WTC11 (cell line): ENCODE measurements around the gene APPL1.

DNA sequence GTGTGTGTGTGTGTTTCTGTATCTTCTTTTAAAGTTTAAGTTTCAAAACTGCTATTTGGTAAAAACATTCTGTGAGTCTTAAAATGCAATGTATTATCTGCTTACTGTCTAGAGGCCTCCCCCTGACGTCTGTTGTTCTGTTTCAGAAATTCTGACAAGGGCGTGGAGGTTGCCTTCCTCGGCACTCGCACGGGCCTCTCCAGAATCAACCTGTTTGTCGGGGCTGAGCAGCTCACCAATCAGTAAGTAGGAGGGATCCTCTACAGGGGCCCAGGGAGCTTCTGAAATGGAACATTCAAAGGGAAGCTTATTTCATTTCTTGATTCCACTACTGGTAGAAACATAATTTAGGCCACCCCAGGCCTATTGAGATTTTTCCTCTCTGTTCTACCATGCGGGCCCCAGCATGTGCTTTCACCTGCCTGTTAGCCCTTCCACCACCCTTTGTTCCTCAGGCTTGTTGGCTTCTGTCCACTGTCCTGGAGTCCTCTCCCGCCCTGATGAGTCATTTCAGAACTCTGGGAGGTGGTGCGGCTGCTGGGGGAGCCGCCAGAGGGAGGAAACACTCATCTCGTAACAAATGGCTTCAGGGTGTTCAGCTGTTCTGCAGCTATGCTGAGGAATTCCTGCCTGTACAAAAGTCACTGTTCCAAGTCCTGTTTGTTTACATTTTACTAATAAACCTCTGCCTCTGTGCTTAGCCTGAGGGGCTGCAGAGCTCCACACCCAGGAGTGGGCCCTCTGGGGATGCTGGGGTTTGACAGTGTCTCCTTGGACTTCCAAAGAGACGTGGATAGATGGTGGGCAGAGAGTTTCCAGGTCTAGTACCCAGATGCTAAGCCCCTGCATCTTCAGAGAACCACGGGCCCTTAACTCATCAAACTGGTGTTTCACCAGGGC, 36.4 kb downstream of the LRTM1 start:
- PRO-cap: no peak

- PRO-cap: no peak
Measured at GRCh38 chr3:55166296-55166514, 238.3 kb upstream of the LRTM1 start.

GRCh38 chr3:55663965-55664854, 177.1 kb upstream of the WNT5A start:
- PRO-cap: no peak

DNA sequence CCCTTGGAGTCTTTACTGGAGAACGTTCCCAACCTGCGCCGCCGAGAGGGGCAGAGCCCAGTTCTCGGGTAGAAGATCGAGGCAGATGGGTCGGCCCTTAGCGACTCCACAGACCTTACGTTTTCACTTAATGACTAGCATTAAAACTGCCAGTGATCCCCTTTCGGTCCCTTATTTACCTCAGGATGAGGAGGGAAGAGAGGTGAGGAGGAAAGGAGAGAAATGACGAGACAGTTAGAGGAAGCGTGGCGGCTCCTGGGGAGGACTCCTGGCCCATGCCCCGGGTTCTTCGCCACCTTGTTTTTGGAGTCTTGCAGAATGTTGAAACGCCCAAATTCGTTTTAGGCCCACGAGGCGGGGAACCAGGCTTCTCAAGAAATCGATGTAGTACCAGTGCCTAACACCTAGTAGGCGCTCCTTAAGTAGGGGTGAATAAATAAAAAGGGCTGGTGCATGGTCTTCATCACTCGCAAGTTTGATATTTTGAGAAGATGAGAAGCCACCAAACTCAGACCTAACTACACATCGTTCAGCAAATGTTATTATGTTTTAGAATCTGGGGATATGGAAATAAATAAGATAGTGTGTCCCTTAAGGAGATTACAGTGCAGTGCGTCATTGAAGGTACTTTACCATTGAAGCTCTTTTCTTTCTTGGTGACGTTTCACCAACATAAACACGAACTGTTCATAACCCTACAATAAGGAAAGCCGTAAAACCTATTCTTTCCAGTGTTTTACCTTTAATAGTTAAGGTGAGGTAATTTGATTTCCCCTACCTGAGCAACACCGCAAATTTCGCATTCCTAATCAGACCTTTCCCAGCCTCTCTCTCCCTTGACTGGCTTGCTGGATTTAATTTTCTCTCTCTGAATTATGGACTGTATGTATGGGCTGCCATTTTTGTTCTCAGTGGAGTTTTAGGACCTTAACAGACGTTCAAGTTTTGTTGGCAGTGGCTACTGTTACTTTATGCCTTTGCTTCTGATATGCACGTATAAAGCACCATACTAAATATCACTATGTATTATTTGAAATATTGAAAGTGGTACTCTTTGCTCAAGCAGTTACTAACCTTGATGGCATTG, 702 bp downstream of the CCDC66 start:
- PRO-cap: unidirectional peak, minus-strand start at position 305 of the sequence

DNA sequence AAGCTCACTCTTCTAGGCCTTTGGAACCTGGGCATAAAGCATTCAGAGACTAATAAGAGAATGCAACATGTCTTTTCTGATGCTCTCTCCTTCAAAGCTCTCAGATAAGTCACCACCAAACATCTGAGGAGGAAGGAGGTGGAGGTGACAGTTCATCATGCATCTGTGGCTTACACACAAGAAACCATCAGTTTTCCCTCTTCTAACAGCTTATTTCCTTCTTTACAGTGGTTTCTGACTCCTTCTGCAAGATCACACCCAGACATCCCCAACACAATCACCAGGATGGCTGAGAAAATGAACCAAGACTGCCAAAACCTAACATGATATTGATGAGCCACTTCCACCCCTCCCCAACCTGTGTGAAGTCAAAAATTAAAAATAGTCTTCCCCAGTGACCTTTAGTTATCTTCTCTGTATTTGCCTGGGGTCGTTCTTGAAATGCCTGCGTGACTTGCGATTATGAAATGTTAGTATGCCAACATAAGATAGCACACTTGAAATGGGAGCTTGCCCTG, 11.5 kb downstream of the ARHGEF3 start:
- PRO-cap: no peak

DNA sequence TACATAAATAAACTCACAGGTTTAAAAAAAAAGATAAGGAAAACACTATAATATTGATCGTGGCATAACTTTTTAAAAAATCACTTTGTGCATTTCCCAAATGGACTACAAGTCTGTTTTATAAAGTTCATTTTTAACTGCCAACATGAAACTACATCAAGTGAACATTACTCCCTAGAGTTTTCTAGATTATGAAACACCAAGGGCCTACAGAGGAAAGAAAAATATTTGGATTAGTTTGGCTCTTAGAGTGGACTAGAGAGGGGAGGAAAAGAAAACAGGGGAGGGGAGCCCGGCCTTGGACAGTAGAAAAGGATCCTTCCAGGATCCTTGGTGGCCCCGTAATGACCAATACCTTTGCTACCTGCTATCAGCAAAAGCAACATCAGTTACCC, 75.9 kb upstream of the SPATA12 start:
- PRO-cap: no peak

DNA sequence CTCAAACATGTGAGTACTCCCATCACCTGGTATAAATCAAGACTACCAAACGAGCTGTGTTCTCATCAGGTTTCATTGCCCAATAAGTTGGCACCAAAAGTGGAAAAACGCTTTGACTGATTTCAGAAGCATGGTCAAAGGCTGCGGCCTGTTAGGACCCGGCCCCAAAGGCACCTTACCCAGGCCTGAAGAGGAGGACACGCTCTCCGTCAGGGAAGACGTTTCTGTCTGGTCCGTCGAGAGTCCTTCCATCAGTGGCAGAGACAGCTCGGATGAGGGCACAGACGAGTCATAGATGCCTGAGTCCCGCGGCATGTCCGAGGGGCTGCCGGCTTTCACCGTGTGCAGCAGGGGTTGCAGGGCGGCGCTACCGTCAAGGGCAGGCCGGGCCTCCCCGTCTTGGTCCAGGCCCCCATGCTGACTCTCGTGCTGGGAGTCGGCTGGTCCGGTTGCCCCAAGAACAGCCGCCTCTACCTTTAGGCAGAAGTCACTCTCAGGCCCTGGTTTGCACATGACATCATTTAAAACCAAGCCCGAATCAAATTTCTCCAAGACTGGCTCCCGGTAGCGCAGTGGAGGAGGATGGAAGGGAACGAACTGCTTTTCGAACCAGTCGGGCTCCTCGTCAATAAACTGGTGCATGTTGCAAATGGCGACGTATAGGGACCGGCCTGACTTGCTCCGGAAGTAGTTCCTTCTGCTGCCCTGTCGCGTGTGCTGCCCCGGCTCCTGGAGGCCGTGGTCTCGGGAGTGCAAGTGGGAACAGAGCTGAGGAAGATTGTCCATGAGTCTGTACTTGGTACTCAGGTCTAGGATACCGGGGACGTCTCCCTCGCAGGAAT, 37.2 kb downstream of the SPATA12 start:
- PRO-cap: no peak

DNA sequence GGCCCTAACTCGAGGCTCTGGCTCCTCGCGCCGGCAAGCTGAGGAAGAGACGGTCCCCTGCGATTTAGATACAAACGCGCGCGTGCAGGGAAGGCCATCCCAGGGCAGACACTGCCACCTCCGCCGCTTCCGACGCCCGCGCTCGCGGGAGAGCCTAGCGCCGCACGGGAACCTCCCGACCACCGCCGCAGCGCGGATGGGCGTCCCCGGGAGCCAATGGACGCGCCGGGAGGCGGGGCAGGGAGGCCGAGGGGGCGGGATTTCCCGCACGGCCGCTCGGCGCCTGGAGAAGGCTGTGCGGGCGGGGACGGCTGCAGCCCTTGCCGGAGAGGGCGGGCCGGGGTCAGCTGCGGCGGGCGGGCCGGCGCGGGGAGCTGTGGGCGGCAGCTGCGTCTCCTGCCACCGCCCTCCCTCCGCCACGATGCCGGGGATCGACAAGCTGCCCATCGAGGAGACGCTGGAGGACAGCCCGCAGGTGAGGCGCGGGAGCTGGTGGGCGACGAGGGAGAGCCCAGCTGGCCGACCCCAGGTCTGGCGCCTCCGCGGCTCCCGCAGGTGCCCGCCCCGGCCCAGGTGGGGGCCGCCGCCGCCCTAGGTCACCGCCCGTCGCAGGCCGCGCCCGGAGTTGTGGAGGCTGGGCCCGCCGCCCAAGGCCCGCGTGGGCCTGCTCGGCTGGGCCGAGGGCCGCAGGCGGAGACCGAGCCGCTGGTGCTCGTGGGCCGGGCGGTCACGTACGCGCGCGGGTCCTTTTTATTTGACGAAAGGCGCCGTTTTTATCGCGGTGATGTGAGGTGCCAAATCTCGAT, at the start of gene APPL1:
TSS of gene APPL1 (plus strand) at position 267 of the 806 bp plus-strand sequence.
- PRO-cap: bidirectional peak, plus-strand start at position 346 of the sequence, minus-strand start at position 152 of the sequence

- PRO-cap: no peak
Measured at GRCh38 chr3:57269317-57270587, 22.7 kb downstream of the ASB14 start.

- PRO-cap: no peak
Measured at GRCh38 chr3:57450618-57451313, 93.4 kb downstream of the DNAH12 start.

- PRO-cap: no peak
Measured at GRCh38 chr3:57580402-57581161, 16.6 kb downstream of the ARF4 start.

- PRO-cap: no peak
Measured at GRCh38 chr3:57627810-57628575, 30.8 kb upstream of the ARF4 start.

DNA sequence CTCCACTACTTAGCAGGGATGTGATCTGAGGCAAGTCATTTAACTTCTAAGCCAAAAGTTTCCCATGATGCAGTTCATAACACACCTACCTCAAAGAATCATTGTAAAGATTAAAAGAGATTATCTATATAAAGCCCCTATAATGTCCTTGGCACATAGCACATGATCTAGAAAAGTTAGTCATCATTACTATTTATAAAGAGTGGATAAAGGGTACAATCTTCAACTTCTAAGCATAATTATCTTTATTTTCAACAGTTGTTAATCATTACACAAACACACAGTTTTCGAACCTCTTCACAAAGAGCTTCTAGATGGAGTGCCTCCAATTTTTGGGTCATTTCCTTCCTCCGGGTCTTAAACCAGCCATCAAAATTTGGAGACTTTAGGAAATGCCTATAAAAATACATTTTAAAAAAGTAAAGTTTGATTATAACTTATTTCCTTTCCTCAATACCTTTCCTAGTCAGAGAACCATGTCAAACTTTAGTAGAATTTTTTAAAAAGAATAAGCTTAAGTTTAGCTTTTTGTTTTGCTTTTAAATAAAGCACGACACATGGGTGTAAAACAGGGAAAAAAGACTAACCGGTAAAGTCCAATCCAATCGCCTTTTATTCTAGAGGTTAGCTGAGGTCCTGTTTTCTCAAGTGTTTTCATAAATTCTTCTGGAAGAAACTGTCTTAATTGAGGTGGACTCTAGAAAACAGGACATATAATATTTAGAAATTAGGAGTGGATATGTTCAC, 33.2 kb upstream of the ARF4 start:
- PRO-cap: no peak

GRCh38 chr3:57902841-57903517, 105.2 kb upstream of the FLNB start:
- PRO-cap: no peak

- PRO-cap: no peak
Measured at GRCh38 chr3:57951495-57952185, 56.6 kb upstream of the FLNB start.

GRCh38 chr3:57998518-57999277, 9.5 kb upstream of the FLNB start:
- PRO-cap: no peak

GRCh38 chr3:58012756-58013099, 4.5 kb downstream of the FLNB start:
- PRO-cap: no peak

- PRO-cap: no peak
Measured at GRCh38 chr3:58065704-58066026, 57.4 kb downstream of the FLNB start.

DNA sequence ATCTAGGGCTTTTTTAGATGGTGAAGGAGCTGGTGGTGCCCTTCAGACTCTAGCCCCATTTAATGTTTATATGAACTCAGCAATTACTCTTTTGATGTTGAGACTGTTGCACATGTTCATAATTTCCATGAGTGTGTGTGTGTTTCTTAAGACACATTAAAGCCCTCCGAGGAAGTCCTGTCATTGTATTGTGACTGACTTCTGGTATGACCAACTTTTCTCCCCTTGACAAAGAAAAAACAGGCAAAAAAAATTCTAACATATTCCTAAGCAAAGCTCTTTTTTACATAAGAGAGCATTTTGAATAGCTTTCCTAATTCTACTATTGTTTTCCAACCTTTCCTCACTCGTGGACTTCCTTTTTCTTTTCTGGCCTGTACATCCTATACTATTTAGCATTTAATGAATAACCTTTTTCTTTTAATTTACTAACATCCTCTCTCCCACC, 91.7 kb downstream of the FLNB start:
- PRO-cap: no peak

DNA sequence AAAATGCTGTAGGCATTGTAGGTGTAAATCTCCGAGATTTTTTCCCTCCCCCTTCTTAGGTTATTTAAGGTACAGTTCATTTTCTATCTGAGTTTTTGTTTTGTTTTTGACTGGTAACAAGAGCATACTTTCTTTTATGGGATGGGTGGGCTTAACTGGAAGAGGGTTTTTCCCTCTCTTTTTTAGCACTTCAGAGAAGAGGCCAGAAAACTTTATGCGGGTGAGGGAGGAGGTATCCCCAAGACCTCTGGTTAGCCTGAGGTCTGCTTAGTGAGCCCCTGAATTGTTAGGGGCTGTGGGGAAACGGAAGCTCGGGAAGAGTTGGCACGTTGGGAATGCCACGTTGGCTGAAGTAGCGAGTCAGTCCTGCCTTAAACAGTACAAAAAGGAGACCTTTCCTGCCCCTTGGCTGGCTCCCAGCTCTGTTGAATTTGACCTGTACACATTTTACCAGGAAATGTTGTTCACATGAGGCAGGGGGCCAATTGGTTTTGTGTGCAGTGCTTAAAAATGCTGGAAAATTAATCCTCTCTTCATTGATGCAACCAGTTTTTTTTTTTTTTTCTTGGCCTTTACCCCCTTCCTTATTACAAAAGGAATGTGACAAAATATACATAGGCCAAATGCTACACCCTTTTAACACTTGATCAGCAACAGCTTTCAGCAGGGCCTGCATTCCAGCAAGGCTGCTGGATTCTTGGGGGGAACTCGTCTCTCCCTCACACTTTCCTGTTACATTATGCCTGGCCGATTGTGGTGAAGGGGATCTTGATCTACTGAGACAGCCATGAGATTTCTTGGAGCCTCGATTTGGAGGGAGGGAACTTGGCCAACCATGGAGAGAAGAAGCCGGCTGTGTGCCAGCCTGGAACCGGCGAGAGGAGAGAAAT, 93.3 kb downstream of the DNASE1L3 start:
- PRO-cap: no peak